ENCODE measurements around a stretch of chr14.

DNA sequence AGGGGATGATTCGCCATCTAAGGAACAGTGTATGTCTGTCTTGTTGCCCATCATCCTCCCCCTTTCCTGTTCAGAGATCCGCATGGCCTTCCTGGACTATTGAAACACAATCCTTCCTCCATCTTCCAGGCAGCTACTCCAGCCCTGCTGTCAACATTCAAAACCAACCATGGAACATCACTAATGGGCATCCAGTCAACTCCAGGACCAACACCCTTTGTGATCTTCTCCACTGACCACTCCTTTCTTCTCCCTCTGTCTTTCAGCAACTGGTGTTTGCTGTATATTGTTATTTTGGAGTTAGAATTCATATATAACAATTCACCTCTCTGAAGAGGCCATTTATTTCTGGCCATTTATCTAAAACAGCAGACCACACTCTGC lies 1188.2 kb downstream of the VRK1 start:
- PRO-cap, result no peak

DNA sequence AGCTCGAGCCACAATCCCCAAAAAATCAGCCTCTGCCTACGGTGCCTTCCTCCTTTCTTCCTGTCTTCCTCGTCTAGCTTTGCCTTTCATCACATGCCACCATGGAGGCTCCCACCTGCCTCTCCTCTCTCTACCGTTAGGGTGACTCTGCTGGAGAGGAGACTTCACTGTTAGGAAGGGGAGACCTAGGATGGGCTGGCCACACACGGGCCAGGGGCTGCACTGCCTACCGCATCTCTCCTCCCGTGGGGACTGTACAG lies 1104.8 kb downstream of the BCL11B start:
- PRO-cap, result no peak

DNA sequence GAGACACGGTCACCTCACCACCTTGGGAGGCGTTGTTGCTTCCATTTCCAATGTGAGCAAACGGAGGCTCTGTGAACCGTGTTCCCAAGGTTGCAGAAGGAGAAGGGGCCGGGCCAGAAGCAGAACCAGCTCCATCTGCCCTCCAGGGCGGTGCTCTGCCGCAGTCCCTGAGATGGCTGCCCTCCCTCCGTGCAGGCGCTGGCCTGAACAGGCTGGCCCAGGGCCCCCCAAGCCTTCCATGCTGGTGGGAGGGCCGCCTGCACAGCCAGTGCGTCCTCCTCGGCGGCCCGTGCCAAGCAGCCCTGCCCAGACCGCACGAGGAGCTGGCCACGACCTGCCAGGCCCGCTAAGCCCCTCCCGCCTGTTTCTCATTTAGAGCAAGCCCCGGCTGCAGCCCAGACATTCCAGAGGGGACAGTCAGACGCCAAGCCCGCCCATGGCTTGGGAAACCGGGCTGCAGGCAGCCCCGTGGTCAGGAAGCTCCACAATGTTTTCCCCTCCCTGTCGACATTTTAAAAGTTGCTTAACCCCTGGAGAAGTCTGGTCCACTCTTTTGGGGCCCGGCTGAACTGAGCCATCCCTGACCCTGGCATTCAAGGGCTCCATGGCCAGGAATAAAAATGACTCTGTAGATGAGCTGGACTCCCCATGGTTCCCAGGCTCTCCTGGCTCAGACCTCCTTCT lies 236.1 kb downstream of the BCL11B start:
- PRO-cap, result no peak

DNA sequence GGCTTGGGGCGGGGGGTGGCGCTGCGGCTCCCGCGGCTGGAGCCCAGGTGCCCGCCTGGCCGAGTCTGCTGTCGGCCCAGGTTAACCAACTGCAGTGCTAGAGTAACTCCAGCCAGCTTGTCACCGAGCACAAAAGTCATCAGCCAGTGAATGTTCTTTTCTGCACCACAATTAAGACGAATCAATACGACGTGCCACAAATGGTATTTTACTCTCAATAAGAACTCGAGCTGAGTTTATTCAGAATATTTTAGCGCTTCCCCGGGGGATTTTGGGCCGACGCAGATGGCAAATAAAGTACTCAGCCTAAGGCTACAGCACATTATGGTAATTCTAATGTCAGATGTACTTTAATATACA lies 83.2 kb downstream of the BCL11B start:
- PRO-cap, result no peak

DNA sequence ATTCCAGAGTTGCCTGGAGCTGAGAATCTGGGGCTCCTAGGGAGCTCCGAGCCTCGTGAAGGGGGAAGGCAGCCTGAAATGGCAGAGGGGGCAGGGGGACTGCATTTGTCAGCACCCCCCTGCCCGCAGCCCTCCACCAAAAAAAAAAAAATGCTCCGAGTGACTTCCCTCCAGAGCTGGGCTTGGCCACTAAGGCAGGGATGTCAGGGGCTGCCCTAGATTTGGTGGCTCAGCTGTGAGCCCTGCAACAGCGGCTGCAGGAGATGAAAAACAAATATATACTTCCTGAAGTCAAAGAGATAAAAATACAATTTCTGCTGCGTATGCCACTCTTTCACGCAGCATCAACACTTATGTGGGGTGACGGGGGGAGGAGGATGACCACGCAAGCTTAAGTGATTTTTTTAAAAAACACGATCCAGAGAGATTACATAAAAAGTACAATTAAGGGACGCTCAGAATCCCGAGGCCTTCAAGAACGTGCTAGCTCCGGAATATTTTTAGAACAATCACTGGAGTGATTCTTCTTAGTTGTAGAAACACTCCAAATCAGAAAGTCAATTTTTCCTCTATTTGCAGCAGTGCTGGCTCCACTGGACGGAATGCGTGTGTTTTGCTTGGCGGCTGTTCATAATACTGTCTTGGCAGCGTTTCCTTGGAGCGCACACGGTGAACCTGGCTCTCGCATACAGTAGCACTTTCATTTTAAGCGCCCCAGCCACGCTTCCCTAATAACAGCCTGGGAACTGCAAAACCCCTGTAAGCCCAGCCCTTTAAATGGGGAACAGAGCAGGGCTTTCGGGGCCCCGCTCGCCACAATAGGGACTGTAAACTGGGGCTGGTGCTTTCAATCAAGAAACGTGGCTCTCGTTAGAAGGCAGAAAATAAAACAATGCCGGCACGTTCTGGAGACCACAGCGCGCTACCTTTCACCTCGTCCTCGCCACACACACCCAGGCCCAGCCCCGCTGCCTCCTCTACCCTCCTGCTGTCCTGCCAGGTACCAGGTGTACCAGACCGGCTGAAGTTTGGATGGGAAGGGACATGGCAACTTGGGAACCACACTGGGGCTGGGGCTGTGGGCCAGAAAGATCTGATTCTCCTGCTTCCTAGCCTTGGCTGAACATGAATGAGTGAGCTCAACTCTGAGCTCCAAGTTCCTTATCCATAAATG lies 80.0 kb downstream of the BCL11B start:
- PRO-cap, result no peak

- PRO-cap, result no peak
Observed at GRCh38 chr14:99316384-99316903, 44.4 kb upstream of the BCL11B start.

- PRO-cap, result no peak
Observed at GRCh38 chr14:99444956-99445425, 35.7 kb downstream of the SETD3 start.

- PRO-cap, result no peak
Observed at GRCh38 chr14:99508215-99508536, 27.0 kb downstream of the CCNK start.

DNA sequence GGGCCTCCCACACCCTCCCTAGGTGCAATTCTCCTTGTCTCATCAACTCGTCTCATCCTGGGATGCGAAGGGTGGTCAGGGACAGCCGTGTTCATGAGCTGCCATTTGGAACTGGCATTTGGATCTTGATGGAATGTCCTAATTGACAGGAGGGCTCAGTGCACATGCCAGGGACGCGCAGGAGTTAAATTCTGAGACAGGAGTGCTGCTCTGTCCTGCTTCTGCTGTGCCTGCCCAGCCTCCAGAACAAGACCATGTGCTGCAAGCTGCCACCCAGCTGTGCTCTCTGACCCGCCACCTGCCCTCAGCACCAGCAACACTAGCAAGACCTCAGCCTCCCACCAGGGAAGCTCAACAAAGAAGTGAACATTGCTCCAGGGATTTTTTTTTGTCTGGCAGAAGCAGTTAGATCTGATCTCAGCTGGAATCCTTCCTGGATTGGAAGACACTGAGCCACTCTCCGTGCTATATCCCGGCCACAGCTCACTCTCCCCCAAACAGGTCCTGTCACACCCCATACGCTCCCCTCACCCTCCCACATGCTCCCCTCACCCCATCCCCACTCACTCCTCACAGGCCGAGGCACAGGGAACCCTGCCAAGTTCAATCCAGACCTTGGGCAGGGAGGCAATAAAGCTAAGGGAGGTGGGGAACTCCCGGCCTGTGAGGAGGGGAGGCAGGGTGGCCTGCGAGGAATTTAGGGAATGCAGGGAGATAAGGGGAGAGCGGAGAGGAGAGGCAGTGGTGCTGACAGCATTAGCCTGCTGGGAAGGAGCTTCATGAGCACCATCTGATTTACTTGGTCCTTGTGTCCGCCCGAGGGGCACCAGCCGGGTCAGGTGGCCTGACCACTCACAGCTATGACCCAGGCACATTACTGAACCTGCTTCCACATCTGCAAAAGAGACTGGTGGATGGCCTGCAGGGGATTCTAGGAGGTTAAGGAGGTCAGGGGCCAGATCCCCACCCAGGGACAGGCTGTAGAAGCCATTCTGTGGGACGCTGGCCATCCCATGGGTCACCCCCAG lies 29.8 kb downstream of the CCDC85C start:
- PRO-cap, result no peak

- PRO-cap, result unidirectional peak, minus-strand start at chr14:99619809
Observed at GRCh38 chr14:99619627-99619956, 15.6 kb upstream of the CCDC85C start.

DNA sequence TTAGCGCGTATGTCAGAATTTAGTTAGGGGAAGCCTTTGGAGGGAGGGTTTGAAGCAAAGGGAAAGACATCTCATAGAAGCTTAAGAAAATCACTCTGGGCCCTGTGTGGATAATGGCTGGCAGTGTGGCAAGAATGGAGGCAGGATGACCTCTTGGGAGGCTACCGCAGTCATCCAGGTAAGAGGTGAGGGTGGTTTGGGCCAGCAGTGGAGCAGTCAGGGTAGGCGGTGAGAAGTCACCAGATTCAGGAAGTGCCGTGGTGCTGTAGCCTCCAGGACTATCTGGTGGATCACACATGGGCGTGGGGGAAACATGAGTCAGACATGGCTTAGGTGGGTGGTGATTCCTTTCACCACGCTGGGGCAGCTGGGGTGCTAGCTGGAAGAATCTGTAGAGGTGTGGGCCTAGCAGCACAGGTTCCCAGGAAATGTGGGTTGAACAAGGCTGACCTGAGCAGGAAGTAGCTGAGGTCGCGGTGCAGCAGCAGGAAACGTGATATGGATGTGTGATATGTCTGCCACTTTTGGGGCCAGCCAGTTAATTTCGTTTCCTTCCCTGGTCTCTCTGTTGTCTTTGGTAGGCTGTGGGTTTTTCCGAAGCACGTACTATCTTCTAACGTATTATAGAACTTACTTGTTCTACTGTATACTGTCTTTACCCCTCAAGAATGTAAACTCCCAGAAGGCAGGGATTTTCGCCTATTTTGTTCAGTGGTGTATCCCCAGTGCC lies 3.3 kb downstream of the EVL start:
- PRO-cap, result unidirectional peak, minus-strand start at position 254 of the sequence; unidirectional peak, minus-strand start at position 432 of the sequence

DNA sequence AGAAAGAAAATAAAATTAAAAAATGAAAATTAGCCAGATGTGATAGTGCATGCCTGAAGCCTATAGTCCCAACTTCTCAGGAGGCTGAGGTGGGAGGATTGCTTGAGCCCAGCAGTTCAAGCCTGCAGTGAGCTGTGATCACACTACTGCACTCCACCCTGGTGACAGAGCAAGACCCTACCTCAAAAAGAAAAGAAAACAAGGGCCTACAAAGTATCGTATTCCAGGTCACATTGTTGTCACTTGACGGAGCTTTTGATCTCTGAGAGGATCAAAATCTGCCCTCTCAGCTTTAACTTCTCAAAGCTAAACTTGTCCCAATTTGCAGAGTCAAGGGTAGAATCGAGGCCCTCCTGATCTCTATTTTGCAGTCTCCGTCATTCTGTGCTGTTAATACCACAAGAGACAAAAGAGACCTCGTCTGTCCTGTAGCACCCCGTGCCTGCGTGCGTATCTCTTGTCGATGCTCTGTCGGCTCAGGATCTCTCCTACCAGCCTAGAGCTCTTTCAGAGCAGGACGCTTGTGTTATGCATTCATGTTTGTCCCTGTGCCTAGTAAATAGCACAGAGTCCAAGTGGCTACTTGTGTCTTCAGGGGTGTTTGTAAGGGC lies 5.0 kb downstream of the EVL start:
- PRO-cap, result no peak

DNA sequence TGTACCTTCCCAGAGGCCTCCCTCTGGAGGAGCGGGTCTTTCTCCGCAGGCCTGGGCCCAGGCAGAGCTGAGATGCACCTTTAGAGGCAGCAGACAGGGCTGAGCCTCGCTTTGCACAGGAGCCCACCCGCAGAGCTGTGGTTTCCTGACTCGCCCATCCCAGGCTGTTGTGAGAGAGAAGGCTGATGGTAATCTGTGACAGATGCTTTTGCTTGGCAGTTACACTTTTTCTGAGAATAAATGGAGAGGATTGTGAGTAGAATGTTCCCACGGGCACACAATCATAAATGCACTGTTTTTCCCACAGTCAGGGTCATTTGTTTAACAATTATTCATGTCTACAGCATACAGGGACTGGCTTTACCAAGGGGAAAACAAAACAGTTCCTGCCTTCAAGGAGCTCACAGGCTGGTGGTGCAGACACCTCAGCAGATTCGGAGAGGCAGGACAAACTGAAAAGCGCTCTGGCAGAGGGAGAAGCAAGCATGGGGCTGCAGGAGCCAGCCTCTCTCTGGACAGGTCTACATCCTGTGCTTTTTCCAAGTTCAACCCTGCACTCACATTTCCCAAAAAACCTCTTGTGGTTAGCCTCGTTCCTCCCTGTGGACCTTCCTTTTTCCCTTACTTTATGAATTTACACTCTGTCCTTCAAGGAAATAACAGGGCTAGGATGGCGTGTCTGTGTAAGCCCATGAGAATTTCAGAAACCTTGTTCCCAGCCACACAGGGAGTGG lies 14.0 kb downstream of the EVL start:
- PRO-cap, result no peak

- PRO-cap, result no peak
Observed at GRCh38 chr14:100082050-100082927, 17.1 kb downstream of the EVL start.

GRCh38 chr14:100106203-100106587 lies 41.0 kb downstream of the EVL start:
- PRO-cap, result no peak

DNA sequence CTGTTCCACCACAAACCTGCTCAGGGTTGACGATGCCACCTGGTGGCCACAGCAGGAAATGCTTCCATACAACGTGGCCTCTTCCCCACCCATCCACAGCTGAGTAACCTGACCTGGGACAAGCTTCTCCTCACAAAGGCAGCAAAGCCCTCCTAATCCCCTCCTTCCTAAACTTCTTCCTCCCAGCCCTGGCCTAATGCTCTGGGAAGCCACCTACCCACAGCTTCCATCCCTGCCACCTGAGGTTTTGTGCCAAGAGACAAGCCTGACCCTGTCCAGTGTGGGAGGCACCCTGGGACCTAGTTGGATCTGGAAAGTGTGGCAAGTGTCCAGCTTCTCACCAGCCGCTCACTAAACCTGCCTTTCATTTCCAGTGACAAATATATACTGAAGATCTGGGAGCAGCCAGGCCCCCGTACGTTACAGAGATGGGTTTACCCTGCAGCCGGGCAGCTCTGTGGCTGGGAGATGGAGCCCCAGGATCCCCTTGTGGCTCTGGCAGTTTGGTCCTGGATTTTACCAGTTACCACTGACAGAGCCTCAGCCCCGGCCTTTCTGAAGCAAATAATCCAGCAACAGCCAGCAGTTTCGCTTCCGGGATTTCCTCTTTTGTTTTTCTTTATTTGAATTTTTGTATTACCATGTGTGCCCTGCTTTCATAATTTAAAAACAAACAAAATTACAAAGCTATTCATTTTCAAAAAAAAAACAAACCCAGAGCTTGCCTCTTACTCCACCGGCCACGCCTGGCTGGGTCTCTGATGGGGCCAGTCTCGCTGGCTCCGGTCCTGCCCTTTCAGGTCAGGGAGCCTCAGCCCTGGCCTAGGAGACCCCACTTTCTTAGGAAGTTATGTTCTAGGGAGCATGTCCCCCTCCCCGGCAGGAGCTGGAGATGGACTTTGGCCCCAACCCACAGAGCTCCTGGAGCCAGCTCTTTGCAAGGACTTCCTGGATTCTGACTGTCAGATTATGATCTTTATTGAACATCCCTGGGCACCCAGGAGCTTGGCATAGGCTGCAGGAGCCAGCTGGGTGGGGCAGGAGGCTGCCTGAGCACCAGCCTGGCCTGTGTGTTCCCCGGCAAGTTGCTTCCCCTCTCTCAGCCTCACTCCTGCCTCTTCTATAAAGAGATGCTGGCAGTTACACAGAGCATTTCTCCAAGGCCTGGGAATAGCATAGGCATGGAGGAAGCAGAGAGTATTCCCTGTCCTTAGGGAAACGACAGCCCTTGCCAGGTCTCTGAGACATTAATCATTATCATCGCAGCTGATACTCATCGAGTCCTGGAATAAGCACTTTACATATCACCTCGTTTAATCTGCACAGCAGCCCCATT lies 3.8 kb downstream of the DEGS2 start:
- PRO-cap, result no peak

- PRO-cap, result no peak
Observed at GRCh38 chr14:100278511-100279344, 27.5 kb downstream of the SLC25A29 start.

DNA sequence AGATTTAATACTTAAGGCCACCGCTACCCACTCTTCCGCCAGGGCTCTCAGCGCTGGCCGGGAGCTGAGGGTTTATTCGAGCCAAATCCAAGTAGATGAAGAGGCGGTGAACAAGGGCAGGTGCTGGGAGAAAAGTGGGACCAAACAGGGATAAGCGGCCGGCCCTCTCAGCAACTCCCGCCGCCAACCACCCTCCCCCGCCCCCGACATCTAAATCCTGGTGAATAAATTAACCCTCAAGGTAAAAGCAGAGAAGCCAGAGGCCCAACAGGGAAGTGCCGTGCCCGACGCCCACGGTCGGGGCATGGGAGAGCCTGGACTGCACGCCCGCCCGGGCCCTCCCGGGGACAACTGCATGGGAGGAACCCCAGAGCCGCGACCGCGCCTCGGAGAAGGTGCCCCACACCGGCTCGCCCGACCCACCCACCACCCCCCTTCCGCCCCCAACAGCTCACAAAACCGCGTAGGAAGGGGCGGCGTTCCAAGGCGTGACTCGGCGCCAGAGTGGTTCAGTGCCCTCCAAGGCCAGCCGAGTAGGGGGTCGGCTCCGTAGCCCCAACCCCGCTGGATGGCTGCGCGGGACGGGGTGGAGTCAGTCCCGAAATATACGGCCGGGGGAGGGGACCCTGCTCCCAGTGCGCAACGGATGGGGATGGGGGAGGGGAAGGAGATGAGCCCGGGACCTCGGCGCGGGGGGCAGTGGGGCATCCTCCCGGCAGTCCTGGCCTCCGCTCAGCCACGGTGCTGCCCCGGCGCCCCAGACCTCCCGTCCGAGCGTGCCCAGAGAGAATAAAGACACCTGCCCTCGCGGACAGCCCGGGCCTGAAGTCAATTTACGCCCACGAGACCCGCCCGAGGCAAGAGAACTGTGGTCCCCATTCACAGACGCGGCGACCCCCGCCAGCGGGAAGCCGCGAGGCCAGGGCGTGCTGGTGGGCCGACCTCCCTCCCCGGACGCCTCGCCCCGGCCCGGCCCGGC lies 750 bp downstream of the SLC25A29 start:
- PRO-cap, result bidirectional peak, plus-strand start at position 294 of the sequence, minus-strand start at position 177 of the sequence; bidirectional peak, plus-strand start at position 484 of the sequence, minus-strand start at position 353 of the sequence

- PRO-cap, result no peak
Observed at GRCh38 chr14:100334771-100335341, 11.7 kb downstream of the SLC25A47 start.

DNA sequence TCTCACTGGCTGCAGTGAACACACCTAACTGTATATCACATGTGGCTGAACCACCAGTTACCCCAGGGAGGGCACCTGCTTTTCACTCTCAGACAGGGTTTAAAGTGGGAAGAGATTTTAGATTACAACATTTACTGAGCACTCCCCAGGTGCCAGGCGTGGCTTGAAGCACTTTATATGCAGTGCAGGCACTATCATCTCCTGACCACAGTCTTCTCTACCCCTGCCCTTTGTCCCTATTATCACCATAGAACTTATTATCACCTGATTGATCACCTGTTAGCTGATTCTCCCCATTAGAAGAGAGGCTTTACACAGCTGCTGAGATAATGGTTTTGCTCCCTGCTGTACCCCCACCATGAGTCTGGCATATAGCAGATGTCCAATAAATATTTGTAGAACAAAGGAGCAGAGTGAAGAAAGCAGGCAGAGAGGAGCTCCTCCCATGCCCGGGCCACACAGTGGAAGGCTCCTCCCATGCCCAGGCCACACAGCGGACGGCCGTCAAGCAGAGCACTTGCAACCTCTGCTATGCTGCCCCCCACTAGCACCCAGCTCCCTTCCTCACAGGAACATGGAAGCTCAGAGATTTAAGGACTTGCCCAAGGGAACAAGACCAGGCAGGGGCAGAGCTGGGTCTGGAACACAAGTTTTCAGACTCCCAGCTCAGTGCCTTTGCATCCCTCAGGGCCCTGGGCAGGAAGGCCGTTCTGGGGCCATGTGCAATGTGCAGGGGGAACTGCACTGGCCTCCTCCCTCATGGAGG lies 25.9 kb downstream of the WARS1 start:
- PRO-cap, result no peak

Measured in gallbladder (tissue), 1 donor.